Mesangial cell (primary cell): Measurements from ENCODE around the gene FAM53B.

- RAMPAGE, long total RNA = no peak
These were observed 3.9 kb downstream of the CHST15 start for GRCh38 chr10:124089377-124090086.

GRCh38 chr10:124105020-124106060 lies 11.9 kb upstream of the CHST15 start:
- RAMPAGE, long total RNA = no peak

- RAMPAGE, long total RNA = no peak
These were observed 51.6 kb upstream of the CHST15 start for GRCh38 chr10:124144879-124145515.

GRCh38 chr10:124151960-124152525 lies 58.6 kb upstream of the CHST15 start:
- RAMPAGE, long total RNA = no peak

- RAMPAGE, long total RNA = no peak
These were observed 71.7 kb upstream of the CHST15 start for GRCh38 chr10:124165141-124165496.

GRCh38 chr10:124221929-124222431 lies 128.6 kb upstream of the CHST15 start:
- RAMPAGE, long total RNA = no peak

GRCh38 chr10:124291083-124291825 lies 127.5 kb downstream of the OAT start:
- RAMPAGE, long total RNA = no peak

- RAMPAGE, long total RNA = no peak
These were observed 37.7 kb downstream of the OAT start for GRCh38 chr10:124380865-124381635.

- RAMPAGE, long total RNA = no peak
These were observed 15.1 kb downstream of the OAT start for GRCh38 chr10:124403479-124404070.

DNA sequence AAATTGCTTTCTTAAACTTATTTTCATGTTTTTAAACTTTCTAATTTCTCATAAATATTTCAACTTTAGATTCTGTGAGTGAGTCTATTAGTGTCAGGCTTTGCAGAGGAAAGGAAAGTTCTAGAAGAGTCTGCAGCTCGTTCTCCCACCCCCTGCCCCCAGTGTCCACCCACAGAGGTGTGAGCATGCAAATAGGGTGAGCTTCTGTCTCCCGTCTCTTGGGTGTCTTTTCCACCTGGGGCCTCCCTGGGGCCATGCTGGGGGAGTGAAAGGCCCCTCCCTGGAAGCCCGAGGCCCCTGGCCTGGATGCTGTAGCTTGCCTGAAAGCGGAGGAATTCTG lies 85.7 kb downstream of the LHPP start:
- RAMPAGE, long total RNA = no peak

GRCh38 chr10:124606854-124607562 lies 137.2 kb downstream of the FAM53B start:
- RAMPAGE, long total RNA = no peak

DNA sequence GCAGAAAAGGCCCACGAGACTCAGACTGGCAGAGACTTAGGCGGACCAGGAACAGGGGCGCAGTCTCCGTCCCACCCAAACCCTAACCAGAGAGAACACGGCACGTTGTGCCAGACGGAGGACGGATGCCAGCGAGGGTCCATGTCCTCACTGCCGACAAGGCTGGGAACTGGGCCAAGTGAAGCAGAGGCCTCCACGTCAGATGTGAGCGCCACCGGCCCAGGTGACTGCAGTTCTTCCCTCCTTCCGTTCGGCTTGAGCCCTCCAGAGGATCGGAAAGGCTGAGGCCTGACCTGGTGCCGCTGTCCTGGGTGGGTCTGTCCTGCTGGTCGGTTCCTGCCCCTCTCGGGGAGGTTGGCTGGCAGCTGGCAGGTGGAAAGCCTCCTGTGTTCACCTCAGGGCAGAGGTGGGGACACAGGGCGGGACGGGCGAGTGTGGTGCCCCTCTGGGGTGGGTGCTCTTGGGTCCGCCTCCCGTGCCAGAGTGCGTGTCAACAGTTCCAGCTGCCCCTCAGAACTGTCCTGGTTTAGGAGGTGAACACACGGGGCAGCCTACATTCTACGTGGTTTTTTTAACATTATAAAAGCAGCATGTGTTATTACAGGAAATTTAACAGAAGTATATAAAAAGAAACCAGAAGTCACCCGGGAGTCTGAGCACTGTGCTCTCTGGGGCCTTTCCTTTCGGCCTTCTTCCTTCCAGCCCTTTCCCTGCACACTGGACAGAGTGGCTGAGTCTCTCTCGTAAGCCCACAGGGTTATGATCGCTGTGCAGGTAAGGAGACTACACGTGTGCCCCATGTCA lies 126.7 kb downstream of the FAM53B start:
- RAMPAGE, long total RNA = no peak

DNA sequence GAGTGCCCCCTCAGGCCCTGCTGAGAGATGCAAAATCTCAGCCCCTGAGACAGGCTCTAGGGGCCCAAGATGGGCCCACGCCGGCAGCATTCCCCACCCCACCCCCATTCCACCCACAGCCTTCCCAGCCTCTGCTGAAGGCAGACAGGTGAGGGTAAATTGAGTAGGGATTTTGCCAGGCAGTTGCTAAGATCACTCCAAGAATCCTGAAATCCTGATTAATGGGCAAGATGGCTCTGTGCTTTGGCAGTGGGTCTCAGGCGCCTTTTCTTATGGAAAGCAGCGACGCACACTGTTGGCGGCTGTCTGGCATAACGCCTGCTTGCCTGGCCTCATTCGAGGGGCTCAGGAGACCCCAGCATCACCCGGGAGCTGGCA lies 98.8 kb downstream of the FAM53B start:
- RAMPAGE, long total RNA = no peak

DNA sequence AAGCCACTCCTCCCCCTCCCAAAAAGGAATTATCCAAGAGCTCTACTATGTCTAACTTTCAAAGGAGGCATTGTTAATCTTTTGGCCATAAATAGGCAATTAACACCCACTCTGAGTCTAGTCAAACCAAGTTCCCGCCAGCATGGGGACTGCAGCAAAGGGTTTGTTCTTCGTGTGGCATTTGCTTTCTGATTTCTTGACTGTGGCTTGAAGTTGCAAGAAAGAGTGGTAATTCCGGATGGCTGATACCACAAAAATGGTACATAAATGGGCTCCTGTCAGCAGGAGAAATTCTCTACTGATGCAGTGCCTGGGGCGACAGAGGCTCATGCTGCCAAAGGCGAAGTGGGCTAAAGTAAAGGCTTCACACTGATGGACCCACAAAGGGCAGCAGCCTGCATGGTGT lies 72.4 kb downstream of the FAM53B start:
- RAMPAGE, long total RNA = no peak

- RAMPAGE, long total RNA = no peak
These were observed 55.4 kb downstream of the FAM53B start for GRCh38 chr10:124688523-124689357.

- RAMPAGE, long total RNA = no peak
These were observed 38.9 kb downstream of the FAM53B start for GRCh38 chr10:124705031-124705863.

GRCh38 chr10:124717999-124719118 lies 25.8 kb downstream of the FAM53B start:
- RAMPAGE, long total RNA = no peak

DNA sequence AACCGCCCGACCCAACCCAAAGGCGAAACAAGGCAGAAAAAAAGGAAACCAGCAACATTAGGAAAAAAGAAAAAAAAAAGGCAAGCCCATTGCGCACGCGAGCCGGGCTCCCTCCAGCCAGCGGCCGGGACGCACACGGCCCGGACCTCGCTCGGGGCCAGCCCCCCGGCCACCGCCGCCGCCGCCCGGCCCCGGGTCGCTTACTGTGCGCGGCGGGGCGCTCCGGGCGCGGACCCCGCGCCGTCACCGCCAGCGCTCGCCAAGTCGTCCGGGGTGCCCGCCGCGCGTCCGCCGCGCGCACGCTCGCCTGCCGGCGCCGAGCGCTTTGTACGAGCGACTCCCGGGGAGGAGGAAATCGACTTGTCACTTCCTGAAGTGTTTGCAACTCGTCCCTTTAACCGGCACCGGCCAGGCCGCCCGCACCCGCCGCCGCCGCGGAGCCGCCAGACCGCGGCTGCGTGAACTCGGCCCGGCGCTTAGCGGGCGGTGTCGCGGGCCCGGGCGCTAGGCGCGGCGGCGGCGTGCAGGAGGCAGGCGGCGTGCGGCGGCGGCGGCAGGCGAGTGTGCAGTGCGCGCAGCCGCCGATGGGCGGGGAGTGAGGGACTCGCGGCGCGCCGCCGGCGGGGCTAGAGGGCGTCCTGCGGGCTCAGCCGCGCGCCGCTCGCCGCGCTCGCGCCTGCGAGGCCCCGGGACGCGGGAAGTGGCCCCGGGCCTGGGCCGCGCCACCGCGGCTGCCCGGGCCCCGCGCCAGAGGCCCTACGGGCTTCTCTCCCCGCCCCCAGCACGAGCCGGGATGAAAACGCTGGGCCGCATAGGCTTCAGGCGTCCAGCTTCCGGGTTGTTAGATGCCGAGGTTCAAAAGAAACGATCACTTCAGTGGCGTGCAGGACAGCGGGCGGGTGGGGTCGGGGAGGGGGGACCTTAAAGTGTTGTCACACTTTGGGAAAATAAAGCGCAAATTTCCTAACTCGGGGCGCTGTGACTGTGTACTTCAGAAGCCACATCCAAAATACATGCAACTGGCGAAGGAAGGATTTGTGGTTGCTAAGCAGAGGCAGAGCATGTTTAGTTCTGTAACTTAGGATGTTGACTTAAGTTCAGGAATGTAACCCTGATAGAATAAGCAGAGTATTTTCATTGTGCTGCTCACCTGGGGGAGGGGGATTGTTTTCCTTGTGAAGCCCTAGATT lies at the start of gene FAM53B:
Gene FAM53B (minus strand): TSS at position 570 of the 1,190 bp plus-strand sequence.
- RAMPAGE, long total RNA = no peak

GRCh38 chr10:124911552-124912185 lies 30.3 kb upstream of the ZRANB1 start:
- RAMPAGE, long total RNA = no peak

DNA sequence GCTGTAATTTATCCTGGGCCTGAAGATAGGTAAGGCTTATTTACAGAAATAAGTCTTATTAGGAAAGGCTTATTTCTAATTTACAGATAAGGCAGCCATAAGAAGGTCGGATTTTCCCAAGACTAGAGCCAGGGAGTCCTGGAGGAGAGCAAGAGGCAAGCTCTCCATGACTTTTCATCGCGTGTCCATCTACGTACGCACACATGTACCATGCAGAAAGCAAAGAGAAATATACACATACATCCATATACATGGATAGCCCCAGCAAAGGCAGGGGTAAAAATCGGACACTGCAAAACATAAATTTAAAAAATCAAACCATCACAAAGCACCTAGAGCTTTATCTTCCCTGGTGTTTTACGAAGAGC lies 25.8 kb upstream of the ZRANB1 start:
- RAMPAGE, long total RNA = no peak